Cerebral cortex (tissue), 2 donors: Measurements from ENCODE around the genes EYS and SMAP1.

DNA sequence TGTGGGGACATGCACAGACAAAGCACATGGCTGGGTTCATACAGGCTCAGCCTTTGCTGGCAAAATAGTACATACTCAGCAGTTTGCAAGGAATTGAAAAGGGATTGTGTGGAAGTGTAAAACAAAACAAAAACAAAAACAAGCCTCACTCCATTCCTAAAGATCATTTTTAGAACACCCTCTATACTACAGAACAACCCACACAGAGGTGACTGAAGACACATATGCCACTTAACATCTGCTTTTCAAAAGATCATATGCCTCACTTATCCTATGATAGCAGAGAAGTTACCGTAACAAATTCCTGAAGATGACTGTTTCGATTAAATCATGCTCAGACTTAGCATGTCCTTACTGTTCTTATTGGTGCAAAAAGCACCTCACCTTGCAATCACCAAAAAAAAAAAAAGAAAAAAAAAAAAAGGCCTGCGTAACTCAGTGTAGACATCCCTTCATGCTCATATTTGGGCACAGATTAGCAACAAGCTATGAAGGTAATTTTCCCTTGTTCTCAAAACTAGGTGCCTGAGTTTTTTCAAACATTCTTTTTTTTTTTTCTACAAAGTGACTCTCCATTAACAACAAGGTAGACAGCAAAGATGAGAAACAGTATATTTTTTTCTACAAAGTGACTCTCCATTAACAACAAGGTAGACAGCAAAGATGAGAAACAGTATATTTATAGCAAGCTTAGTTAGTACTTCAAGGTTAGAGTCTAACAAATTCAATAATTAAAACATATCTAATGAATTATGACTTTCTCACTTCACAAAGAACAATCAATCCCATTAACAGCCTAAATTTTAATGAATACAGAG lies 294.2 kb downstream of the DST start:
- PRO-cap, 2 experiments: no peak in any of the 2 experiments

GRCh38 chr6:56726959-56727917 lies 227.4 kb downstream of the DST start:
- PRO-cap, 2 experiments: no peak in any of the 2 experiments

DNA sequence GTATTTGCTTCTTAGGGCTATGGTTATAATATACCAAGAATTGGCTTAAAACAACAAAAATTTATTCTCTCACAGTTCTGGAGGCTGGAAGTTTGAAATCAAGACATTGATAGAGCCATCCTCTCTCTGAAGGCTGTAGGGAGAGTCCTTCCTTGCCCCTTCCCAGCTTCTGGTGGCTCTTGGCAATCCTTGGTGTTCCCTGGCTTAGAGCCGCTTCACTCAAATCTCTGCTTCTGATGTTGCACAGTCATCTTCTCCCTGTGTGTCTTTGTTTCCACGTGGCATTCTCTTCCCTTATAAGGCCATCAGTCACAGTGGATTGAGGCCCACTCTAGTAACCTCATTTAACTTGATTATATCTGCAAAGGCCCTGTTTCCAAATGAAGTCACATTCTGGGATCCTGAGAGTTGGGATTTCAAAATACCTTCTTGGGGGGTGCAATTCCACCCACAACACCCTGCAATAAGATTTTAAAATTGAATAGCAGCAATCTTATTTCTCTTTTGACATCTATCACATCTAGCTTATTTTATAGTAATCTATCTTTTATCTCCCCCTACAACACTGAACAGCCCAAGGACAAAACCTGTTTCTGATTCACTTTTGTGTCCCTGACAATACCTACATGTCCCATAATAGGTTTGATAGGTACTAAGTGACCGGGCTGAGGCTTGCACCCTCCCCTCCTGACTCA lies 41.3 kb upstream of the RAB23 start:
- PRO-cap, 2 experiments: no peak in any of the 2 experiments

DNA sequence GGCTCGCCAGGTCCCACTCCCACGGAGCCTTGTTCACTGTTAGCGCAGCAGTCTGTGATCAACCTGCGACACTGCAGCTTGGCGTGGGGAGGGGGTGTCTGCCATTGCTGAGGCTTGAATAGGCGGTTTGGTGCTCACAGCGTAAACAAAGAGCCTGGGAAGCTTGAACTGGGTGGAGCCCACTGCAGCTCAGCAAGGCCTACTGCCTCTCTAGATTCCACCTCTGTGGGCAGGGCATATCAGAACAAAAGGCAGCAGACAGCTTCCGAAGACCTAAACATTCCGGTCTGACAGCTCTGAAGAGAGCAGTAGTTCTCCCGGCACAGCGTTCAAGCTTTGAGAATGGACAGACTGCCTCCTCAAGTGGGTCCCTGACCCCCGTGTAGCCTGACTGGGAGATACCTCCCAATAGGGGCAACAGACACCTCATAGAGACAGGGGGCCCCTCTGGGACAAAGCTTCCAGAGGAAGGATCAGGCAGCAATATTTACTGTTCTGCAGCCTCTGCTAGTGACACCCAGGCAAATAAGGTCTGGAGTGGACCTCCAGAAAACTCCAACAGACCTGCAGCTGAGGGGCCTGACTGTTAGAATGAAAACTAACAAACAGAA lies 29.2 kb upstream of the PRIM2 start:
- PRO-cap, 2 experiments: no peak in any of the 2 experiments

- PRO-cap, 2 experiments: no peak in any of the 2 experiments
Observed at GRCh38 chr6:63581616-63582849, 9.8 kb downstream of the PTP4A1 start.

GRCh38 chr6:63598552-63599143 lies 26.4 kb downstream of the PTP4A1 start:
- PRO-cap, 2 experiments: no peak in any of the 2 experiments

GRCh38 chr6:63646350-63647038 lies 10.9 kb downstream of the PHF3 start:
- PRO-cap, 2 experiments: no peak in any of the 2 experiments

DNA sequence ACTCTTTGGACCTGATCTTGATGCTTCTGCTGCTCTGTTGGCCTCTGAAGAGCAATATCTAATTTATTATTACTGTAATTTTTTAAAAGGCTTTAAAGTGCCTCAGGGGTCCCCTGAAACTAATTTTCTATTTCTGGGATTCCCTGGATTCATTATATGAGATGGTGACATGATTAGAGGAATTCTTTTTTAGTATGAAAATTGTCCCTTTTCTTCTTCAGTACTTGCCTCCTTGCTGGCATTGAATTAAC lies 4.2 kb downstream of the ZC3H11C start:
- PRO-cap, 2 experiments: no peak in any of the 2 experiments

DNA sequence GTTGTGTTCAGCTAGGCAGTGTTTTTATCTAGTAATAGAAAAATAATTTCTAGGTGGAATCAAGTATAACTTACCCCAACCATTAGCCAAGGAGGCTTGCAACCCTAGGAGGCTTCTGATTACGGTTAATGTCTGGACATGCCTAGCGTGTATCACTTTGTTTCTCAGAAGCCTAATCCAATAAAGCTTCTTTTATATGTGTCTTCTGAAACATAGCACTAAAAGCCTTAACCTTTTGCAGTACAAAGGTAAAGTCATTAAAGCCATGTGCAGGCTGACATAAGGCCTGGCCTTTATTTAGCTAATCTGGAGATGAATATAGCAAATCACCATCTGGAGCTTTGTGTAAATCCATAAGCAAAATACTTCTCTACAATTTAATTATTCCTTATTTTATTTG lies at the start of gene EYS:
TSS of gene EYS (minus strand) at position 166 of the 400 bp plus-strand sequence.
- PRO-cap, 2 experiments: no peak in any of the 2 experiments

DNA sequence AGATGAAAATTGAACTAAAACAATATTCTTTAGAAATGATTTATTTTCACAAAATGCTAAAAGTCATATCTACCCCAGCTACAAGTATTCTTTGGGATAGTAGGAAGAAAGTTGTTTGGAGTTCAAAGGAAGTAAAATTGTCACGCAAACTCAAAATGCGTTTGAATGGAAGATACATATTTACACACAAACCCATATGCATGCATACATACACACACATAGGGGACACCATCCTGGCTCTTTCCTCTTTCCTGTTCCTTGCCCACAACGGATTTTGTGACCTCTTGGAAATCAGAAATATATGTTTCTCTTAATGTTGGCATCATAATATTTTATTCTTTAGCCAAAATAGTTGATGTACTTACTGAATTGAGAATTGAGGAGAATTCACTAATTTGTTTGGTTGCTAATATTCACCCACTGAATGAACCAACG lies 879.6 kb upstream of the ADGRB3 start:
- PRO-cap, 2 experiments: no peak in any of the 2 experiments

- PRO-cap, 2 experiments: no peak in any of the 2 experiments
Observed at GRCh38 chr6:68559749-68560176, 75.3 kb upstream of the ADGRB3 start.

GRCh38 chr6:69694380-69695529 lies 102.1 kb downstream of the LMBRD1 start:
- PRO-cap, 2 experiments: no peak in any of the 2 experiments

GRCh38 chr6:70413014-70413368 lies 317 bp upstream of the FAM135A start:
- PRO-cap, 2 experiments: peak in 2 of 2 experiments; most common plus-strand start chr6:70413295 (in 2); most common minus-strand start chr6:70413190 (in 1)

DNA sequence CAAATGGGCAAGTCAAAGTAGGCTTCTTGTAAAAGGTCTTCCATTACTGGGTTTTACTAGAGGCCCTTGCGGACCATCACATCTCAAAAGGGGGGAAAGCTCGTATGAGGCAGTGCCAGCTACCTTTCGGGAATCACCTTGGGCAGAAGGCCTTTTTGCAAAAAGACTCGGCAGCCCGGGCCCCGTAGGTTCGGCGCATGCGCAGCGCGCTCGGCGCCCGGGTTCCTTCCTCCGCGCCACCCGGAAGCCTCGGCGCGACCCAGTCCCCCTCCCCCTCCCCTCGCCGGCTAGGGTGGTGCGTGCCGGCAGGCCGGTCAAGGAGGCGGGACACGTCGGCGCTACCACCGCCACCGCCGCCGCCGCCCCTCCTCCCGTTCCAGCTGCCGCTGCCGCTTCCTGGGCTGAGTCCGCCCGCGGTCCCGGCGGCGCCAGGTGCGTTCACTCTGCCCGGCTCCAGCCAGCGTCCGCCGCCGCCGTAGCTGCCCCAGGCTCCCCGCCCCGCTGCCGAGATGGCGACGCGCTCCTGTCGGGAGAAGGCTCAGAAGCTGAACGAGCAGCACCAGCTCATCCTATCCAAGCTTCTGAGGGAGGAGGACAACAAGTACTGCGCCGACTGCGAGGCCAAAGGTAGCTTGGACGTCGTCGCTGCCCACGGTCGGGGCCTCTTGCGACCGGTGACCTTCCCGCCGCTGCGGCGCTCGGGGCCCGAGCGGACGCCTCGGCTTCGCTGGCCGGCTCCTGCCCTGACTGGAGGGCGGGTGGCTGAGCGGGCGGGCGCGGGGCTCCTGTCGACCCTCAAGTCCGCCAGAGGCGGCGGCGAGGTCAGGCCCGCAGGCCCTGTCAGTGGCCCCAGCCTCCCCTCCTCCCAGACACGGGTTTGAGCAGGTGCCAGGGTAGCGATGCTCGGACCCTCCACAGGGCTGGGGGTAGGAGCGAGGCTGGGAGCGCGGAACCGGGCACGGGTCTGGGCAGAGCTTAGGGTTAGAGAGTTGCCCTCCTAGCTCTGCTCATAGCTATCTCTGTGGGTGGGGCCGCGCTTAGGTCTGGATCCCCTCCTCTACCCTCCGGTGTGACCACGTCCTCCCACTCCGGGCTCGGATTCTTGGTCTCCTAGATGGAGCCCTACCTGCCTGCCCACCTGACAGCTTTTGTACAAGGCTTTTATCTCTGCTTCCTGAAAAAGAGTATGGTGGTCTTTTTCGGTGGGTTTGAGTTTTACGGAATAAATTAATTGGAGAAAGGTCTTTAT lies at the start of gene SMAP1:
TSS of gene SMAP1 (plus strand) at position 369 of the 1,249 bp plus-strand sequence.
- PRO-cap, 2 experiments: peak in 1 of 2 experiments; most common plus-strand start position 298 of the sequence (in 1); most common minus-strand start position 186 of the sequence (in 1)

- PRO-cap, 2 experiments: no peak in any of the 2 experiments
Observed at GRCh38 chr6:71404707-71405225, 116.2 kb downstream of the OGFRL1 start.

GRCh38 chr6:71469037-71469800 lies 180.6 kb downstream of the OGFRL1 start:
- PRO-cap, 2 experiments: no peak in any of the 2 experiments

DNA sequence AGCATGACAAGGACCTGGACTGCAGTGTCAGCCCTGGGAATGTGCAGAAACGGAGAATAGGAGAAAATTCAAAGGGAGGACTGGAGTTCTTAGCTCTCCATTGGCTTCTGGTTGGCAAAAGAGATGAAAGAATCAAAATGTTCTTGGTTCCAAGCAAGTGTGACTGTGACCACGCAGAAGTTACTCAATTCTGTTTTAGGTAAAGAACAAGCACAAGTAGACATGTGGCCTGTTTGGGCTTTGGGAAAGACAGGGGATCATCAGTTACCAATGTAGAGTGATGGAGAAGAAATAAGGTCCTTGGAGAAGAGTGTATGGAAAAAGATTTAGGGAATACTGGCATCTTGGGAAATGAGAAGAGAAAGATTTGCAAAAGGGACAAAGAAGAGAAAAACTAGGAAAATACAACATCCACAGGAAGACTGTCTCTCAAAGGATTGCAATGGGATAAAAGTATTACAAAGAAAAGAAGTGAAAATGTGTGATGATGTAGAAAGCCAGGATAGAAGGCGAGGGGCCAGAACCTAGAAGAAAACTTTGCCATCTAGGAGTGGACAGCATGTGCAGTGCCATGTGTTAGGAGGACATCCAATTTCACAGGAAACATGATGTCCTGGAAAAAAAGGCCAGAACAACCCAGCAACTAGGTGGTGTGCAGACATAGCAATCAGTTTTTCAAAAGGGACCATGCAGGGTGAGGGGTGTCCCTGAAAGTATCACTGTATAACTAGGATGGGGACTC lies 17.1 kb downstream of the KCNQ5 start:
- PRO-cap, 2 experiments: no peak in any of the 2 experiments

GRCh38 chr6:72646908-72647586 lies 25.2 kb downstream of the KCNQ5 start:
- PRO-cap, 2 experiments: no peak in any of the 2 experiments

DNA sequence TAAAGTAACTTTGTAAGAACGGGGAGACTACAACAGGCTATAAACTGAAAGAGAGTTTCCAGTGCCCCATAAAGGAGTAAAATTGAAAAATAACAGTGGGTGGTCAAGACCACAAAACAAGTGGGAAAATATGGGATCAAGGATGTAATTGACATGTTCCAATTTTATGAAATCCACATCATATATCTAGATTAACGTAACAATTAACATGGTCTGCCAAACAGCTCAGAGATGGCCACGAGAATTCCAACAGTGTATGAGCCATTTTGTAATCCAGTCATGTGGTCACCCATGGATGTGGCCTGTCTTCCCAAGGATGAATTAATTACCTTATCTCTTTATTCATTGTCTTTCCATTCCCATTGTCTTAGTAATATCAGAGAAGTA lies 194.6 kb downstream of the KCNQ5 start:
- PRO-cap, 2 experiments: no peak in any of the 2 experiments

- PRO-cap, 2 experiments: no peak in any of the 2 experiments
Observed at GRCh38 chr6:73309359-73309628, 44.8 kb downstream of the DPPA5 start.